H4 (cell line): ENCODE measurements around the gene NOC4L.

DNA sequence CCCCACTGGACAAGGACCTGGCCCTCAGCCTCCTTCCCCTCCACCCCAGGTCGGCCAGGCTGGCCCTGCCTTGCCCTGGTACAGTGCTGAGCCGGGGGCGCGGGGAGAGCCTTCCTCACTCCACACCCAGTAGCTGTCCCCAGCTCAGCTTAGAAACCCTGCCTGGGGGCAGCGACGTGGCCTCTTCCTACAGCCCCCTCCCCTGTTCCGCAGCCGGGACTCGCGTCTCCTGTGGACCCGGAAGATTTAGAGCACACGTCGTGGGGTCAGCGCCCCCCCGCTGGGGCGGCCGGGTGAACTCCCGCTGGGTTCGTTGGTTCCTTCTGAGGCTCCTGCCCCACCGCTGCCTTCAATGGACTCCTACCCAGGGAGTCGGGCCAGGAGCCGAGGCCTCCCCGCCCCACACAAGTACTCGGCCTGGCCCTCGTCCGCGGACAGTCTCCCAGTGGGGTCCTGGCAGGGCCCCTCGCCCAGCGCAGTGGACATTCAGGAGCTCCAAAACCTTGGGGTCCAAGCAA is 1.1 kb downstream of the MMP17 start:
- RAMPAGE, long total RNA: no peak

DNA sequence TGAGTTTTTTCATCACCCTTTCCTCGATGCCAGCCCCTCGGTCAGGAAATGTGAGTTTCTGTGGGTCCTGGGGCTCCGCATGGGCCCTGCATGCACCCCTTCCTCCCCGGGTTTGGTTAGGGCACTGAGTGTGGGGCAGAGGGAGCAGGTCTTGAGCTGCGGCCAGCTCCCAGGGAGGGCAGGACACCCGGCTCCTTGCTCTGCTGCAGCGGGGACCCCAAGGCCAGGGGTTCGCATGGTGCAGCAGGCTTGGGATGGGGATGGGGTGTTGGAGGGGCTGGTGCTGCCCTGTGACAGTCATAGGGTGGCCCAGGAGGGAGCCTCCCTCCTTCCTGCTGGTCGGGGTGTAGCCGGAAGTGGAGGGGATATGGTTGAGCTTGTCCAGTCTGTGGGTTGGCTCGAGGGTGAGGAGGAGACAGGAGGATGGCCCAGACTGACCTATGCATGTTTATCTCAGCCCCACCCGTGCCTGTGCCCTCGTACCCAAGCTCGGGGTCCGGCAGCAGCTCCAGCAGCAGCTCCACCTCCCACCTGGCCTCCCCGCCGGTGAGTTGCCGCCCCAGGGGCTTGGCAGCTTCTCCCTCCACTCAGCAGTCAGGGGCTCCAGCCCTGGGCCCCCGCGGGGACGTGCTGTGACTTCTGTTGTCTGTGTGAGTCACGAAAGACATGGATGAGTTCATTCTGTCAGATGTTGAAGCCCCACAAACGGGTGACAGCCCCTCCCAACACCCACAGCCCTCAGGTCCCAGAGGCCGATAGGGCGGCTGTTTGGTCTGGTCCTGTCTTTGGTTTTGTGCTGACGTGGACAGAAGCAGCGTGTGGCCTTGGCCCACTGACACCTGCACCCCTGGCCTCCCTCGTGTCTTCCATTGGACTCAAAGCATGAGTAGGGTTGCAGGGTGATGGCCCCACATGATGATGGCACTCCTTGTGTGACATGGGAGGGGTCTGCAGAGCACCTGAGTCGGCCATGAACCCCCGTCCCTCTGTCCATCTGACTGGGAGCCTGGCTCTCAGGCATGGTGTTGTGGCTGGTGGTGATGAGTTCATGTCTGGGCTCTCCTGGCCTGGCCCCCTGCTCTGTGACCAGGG is 16.2 kb downstream of the ULK1 start:
- RAMPAGE, long total RNA: no peak

- RAMPAGE, long total RNA: no peak
These were observed 4.6 kb upstream of the PUS1 start for GRCh38 chr12:131924523-131924902.

GRCh38 chr12:131930270-131930562 is 1.1 kb downstream of the PUS1 start:
- RAMPAGE, long total RNA: no peak

DNA sequence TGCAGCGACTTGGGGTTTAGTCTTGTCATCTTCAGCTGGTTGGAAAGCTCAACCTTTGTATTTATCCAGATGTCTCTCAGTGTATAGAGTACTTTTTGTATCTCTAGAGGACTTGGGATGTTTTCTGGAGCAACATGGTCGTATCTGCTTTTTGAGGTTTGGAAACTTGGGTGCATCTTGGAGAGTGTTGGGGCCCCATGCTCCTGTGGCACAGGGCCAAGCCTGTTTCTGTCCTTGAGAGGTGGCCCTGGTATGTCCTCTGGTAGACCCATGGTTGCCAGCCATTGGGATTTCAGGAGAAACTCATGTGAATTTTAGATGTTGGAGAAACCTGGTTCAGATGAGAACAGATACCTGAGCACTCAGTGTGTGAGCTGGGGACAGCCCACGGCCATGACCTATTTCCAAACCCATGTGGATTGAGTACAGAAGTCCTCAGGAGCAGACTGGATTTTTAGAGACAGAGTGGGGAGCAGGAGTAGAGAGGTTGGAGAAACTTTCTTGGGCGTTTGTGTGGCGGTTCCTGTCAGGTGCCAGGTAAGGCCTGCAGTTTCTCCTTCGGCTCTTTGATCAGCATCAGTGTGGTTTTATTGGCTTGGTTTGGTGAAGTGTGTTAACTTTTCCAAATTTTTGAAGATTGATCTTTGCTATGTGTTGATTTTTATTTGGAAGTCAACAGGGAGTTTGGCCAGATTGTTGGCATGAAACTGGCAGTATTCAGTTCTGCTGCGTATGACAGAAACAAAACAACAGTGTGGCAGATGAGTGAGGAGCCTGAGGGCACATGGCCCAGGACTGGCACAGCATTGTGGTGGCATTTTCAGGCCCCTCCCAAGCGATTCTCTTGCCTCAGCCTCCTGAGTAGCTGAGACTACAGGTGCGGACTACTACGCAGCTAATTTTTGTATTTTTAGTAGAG is 42.8 kb downstream of the EP400 start:
- RAMPAGE, long total RNA: no peak

DNA sequence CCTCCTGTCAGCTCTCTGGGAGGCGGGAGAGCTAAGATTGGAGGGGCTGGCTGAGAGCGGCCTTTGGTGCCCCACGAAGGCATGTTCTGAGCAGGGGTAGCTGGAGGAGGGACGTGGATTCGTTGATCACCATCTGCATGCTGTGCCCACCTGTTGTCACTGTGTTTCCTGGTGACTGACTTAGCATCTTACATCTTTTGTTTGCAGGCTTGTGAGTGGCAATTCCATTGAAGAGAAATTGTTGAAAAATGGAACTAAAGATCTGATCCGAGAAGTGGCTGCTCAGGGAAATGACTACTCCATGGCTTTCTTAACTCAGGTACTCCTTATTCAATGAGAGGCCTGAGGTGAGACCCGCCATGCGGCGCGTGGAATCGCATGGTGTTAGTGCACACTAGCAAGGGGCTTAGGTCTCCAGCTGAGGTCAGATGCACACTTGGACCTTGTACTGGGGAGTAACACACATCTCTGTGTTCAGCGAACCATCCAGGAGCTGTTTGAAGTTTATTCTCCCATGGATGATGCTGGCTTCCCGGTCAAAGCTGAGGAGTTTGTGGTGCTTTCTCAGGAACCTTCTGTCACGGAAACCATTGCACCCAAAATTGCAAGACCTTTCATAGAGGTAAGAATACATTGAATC is 87.9 kb downstream of the EP400 start:
- RAMPAGE, long total RNA: no peak

- RAMPAGE, long total RNA: no peak
These were observed 741 bp downstream of the DDX51 start for GRCh38 chr12:132142966-132144190.

DNA sequence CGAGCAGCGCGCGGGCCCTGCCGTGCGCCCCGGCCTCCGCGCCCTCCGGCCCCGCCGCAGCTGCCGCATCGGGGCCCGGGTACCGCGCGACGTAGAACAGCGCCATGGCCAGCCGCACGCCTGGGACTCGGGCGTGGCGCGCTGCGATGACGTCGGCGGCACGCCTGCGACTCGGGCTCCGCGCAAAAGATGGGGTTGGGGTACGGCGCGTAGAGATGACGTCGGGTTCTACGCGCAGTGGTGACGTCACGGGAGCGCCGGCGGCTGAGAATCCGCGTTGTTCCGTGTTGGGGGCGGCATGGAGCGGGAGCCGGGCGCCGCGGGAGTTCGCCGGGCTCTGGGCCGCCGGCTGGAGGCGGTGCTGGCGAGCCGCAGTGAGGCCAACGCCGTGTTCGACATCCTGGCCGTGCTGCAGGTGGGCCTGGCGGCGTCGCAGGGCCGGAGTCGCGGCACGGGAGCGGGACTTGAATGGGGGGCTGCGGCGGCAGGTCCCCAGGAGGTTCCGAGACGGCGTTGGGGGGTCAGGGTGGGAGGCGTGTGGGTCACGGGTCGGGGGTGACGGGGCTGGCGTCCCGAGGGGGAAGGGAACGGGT is at the start of gene NOC4L:
Gene NOC4L, plus strand, starts transcription at position 267 of the 593 bp plus-strand sequence.
- RAMPAGE, long total RNA: start-site peak on the plus strand centred at position 254 of the sequence, 39 bp wide, 12 reads

- RAMPAGE, long total RNA: no peak
These were observed 19.0 kb downstream of the NOC4L start for GRCh38 chr12:132163178-132163647.

- RAMPAGE, long total RNA: no peak
These were observed 19.0 kb downstream of the GALNT9 start for GRCh38 chr12:132310271-132310958.

- RAMPAGE, long total RNA: no peak
These were observed 13.0 kb upstream of the FBRSL1 start for GRCh38 chr12:132476844-132477514.

DNA sequence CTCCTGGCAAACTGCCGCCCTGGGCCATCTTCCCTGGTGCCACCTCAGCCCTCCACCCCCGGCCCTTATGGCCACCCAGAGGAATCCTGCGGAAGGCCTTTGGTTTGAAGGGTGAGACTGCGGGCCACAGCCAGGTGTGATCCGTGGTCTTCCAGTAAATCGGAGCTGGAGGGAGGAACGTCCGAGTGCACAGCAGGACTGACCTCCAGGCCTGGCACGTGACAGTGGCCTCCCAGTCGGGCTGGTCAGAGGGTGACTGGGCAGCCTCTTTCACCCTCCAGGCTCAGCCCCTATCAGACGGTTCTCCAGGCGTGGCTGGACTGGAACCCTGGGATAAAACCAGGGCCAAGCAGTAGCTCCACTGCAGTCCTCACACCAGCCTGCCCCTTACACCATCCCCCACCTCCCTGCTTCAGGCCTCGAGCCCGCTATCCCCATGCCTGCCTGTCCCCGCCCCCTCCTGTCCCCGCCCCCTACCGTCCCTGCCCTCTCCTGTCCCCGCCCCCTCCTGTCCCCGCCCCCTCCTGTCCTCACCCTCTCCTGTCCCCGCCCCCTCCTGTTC is 12.4 kb downstream of the FBRSL1 start:
- RAMPAGE, long total RNA: no peak

DNA sequence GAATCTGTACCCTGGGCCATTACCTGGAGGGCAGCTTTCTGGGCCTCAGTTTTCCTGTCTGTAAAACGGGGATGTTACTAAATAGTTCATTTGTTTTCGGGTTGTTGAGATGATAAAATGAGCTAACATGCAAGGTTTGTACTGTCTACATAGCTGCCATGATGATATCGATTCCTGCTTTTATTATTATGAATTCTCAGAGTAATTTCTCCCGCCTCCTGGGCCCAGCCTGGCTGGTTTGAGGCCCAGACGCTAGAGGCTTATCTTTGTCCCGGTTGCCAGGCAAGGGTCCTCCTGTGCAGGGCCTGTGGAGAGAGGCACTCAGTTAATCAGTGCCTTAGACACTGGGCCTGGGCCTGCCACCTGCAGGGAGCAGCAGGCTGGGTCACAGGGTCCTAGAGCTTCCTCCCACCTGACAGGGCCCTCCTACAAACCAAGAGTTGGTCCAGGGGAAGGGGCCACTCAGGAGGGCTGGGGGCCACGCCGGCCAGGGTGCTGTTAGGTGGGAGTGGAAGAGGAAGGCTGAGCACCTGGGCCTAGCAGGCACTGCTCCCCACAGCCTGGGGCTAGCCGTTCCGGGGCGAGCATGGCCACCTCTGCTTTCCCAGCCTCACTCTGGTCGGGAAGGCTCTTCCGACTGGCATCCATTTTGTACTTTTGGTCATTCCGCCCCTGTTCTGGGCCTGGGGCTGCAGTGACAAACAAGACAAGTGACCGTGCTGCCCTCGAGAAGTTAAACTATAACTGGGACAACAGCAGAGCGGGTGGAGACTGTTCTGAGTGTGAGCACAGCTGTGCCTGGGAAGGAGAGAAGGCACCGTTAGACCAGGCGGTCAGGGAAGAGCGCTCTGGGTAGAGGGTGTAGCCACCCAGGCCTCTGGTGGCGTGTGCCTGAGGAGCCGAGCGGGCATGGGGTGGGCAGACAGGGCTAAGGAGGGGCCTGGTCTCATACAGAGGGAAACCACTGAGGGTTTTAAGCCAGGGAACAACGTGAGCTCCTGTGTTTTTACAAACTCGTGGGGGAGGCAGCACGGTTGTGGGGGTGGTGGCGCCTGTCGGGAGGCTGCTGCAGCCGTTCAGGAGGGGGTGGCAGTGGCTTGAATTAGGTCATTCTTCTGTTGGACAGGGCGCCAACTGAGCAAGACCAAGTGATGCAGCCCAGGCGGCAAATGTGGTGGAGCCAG is 27.2 kb downstream of the FBRSL1 start:
- RAMPAGE, long total RNA: no peak

DNA sequence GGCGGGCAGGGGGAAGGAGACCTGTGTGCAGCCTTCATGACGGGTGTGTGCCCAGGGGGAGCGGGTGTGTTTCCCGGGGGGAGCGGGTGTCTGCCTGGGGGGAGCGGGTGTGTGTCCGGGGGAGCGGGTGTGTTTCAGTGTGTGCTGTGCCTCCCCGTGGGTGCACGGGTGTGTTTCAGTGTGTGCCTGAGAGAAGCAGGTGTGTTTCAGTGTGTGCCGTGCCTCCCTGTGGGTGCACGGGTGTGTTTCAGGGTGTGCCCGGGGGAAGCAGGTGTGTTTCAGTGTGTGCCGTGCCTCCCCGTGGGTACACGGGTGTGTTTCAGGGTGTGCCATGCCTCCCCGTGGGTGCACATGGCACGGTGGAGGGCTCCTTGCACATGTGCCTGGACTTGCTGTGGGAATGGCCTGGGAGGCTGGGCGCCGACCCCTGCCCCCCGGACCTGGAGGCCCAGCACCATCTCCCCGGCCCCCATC is 38.6 kb downstream of the FBRSL1 start:
- RAMPAGE, long total RNA: no peak

DNA sequence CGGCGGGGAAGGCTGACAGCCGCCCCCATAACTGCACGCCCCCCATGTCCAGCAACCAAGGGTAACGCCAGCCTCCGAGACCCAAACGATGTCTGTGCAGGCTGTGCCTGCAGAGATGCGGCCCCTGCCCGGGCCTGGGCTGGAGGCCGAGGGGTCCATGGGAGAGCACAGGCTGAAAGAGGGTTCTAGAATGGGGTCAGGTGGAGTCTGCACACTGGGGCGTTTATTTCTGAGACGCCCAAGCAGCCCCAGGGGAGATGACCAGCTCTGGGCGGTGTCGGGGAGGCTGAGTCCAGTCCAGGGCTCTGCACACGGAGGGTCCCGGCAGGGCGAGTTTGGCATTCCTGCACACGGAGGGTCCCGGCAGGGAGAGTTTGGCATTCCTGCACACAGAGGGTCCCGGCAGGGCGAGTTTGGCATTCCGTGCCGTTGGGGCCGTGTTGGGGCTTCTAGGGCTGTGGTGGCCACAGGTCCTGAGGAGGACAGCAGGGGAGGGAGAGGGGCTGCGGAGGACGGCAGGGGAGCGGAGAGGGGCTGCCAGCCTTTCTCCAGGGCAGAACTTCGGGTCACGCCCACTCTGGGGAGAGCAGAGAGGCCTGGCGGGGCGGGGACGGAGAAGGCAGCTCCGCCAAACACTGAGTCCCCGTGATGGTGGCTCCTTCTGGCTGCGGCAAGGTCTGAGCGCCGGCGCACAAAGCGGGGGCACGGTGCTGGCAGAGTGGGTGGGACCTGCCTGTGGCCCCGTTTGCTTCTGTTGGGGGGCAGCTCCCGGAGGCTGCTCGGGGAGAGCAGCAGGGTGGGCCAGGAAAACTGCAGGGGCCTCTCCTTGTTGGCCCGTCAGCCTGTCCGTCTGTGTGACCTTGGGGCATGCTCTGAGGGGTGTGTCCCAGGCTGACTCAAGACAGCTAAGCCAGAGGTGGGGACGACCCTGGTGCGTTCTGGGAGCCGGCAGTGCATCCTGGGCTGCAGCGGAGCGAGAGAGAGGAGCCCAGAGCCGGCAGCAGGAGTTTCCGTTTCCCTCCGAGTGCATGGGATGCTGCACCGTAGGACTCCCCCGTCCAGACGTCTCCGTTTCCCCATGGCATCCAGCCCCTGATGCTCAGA is 60.1 kb downstream of the FBRSL1 start:
- RAMPAGE, long total RNA: no peak

DNA sequence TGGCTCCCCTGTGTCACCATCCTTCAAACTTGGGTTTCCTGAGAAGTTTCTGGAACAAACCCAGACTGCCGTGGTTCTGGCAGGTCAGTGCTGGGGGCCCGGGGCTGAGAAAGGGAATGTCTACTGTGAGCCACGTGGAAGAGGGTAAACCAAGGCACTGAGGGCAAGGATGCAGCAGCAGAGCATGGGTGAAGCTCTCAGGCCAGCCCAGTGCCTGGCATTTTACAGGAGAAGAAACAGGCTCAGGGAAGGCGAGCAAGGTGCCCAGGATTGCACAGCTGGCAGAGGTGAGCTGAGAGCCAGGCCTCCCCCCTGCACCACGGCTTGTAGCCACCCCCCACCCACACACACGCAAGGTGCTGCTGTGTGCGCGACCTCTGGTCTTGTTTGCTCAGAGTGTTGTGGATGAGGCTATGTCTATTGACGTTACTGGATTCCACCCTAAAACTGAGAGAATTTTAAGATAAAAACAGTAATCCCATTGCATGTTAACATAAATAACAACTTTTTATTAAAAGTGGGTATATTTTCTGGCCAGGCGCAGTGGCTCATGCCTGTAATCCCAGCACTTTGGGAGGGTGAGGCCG is 5.4 kb downstream of the LRCOL1 start:
- RAMPAGE, long total RNA: no peak

DNA sequence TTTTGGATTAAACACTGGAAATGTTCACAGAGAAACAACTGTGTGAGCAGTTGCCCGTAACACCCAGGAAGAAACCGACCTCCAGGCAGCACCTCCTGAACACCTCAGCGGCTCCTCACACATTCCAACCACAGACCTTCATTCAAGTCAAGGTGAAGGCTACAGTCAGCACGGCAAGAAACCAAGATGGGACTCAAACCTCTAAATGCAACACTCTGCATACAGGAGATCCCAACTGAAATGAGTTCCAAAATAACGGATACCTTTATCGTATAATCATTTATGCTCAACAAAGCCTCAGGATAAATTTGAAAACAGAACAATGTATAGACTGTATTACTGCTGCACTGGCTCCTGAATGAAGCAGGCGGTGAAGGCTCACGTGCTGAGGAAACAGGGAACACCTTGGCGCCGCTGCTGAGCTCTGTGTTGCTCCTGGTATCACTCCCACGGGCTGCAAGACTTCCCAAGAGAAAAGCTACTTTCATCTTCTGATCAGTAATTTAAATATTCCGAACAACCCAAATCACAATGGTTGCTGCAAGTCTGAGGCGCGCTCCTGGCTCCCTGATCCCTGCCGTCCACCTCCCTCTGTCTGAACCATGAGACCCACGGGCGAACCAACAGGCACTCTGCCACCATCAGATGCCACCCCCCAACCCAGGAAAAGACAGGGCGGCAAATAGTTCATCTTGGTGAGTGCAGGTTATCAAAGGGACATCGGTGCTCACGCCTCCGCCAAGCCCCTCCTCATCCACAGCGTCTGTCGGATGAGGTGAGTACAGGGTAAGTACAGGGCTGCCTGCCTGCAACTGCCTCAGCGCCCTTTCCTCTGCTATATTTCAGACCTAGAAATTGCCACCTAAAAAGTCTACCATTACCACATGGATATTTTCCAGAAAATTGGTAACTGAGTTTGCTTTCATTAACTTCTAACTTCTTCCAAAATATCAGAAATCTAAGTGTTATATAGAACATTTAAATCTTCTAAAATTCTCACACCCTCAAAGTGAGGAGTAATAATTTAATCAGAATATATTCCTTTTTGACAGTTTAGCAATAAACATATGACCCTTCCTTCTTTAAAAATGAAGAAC is 15.8 kb downstream of the PGAM5 start:
- RAMPAGE, long total RNA: no peak

- RAMPAGE, long total RNA: no peak
These were observed 26.9 kb downstream of the GOLGA3 start for GRCh38 chr12:132801632-132802231.

DNA sequence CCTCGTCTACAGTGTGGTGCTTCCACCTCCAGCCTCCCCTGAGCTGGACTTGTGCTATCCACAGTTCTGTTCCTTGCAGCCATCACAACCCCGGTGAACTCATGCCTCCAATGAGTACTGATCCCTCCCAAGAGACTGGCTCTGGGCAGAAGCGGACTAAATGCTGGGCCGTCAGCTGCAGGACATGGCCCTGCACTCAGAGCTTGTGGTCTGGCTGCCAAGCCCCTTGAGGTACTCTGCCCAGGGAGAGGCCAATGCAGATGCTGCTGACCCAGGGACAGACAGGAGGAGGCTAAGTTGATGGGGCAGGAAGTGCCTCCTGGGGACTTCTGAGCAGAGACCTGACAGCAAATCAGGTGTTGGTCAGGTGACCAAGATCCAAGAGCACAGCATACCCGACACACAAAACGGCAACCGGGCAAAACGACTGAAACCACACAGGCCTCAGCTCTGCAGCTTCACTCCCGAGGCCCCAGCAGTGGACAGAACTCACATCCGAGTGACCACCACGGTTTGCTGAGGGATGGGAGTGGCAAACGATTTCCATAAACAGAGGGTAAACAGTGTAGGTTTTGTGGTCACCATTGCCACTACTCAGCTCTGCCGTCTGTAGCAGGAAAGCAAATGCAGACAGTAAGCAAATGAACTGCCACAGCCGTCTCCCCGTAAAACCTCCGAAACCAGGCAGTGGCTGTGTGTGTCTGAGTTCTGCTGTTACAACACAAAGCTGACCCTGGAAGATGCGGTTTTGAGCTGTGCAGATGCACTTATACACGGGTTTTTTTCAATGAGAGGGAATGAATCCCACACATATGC is 14.5 kb downstream of the CHFR start:
- RAMPAGE, long total RNA: no peak

GRCh38 chr12:133079882-133080581 is 691 bp upstream of the ZNF140 start:
- RAMPAGE, long total RNA: no peak